Bronchus fibroblast of lung (primary cell): ENCODE data around the genes OR4D10, STX3, MS4A1, PTGDR2 and ZP1.

- RAMPAGE, long total RNA: no peak
Observed at GRCh38 chr11:58957812-58958566, 18.7 kb downstream of the GLYATL1 start.

- RAMPAGE, long total RNA: no peak
Observed at GRCh38 chr11:59173029-59173872, 1.3 kb downstream of the DTX4 start.

DNA sequence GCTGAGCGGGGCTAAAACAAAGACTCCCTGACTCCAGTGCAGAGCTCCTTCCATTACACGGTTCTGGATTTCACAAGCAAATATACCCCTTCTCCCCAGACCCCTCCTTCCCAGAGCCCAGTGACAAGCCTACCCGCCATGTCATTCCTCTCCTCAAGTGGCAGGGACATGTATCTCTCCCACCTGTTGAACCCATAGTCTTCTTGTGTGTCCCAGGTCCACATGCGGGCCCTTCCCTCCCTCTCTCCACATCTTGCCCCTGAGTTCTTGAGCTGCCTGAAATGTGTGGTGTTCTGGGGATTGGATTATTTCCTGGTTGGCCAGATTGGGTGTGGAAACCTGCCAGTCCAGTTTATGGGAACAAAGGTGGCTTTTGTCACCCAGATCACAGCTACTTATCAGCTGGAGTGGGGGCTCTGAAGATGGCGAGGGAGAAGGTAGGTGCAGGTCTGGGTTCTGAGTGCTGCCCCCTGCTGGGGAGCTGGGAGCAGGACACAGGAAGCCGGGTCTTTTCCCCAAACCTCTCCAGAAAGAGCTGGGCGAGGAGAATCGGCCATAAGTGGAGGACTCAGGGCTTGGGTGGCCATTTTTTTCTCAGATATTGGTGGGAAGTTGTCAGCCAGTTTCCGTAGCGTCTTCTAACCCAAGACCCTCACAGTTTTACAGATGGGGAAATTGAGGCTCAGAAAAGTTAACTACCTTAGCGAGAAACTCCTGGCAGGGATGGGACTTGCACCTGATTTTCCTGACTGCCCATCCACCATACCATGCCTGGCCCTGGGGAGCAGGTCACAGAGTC lies 14.3 kb downstream of the DTX4 start:
- RAMPAGE, long total RNA: no peak

- RAMPAGE, long total RNA: no peak
Observed at GRCh38 chr11:59199622-59199915, 13.2 kb downstream of the MPEG1 start.

- RAMPAGE, long total RNA: no peak
Observed at GRCh38 chr11:59254191-59254667, 41.5 kb upstream of the MPEG1 start.

- RAMPAGE, long total RNA: no peak
Observed at GRCh38 chr11:59267970-59268396, 55.3 kb upstream of the MPEG1 start.

GRCh38 chr11:59473098-59473511 lies at the start of gene OR4D10:
OR4D10 (plus strand) TSS chr11:59473315.
- RAMPAGE, long total RNA: no peak

- RAMPAGE, long total RNA: no peak
Observed at GRCh38 chr11:59608394-59608843, 7.2 kb downstream of the OSBP start.

GRCh38 chr11:59655473-59655980 lies 13.3 kb downstream of the PATL1 start:
- RAMPAGE, long total RNA: no peak

DNA sequence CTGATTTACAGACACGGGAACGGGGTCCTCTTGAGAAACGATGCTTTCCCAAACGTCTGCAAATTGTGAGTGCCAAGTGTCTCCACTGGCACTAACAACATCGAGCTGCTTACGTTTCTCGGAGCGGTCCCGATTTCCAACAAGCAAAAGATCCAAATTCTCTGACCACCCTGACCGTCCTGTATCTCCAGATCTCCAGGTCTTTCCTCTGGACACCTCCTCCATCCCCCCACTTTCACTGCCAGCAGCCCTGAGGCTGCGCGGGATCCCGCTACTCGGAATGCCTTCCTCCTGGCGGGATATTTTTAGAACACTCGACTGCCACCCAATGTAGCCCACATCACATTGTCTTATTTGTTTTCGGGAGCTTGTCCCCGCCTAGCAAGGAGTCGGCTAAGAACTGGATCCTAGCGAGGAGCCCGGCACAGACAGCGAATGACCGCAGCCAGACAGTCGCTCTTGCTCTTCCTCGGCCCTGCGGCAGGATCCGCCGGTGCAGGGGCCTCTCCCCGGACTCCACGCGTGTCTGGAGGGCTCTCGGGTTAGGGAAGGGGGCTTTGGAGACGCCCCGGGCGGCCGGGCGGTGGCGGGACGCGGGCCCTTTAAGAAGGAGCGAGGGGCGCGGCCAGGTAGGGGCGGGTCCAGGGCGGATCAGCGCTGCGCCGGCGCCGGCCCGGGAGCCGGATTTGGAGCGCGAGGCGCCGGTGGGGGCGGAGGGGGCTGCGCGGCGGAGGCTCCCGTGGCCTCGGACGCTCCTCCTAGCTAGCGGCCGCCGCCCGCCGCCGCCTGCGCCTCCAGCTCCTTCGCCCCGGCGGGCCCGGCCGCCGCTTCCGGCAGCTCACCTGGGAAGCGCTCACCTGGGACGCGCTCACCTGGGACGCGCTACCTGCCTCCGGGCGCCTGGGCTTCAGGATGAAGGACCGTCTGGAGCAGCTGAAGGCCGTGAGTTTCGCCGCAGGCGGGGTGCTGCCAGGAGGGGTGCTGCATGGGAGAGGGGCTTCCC lies at the start of gene STX3:
STX3 (plus strand) TSS at position 683 of the 1,003 bp plus-strand sequence.
- RAMPAGE, long total RNA: no peak

- RAMPAGE, long total RNA: no peak
Observed at GRCh38 chr11:59773144-59773428, 17.9 kb downstream of the STX3 start.

DNA sequence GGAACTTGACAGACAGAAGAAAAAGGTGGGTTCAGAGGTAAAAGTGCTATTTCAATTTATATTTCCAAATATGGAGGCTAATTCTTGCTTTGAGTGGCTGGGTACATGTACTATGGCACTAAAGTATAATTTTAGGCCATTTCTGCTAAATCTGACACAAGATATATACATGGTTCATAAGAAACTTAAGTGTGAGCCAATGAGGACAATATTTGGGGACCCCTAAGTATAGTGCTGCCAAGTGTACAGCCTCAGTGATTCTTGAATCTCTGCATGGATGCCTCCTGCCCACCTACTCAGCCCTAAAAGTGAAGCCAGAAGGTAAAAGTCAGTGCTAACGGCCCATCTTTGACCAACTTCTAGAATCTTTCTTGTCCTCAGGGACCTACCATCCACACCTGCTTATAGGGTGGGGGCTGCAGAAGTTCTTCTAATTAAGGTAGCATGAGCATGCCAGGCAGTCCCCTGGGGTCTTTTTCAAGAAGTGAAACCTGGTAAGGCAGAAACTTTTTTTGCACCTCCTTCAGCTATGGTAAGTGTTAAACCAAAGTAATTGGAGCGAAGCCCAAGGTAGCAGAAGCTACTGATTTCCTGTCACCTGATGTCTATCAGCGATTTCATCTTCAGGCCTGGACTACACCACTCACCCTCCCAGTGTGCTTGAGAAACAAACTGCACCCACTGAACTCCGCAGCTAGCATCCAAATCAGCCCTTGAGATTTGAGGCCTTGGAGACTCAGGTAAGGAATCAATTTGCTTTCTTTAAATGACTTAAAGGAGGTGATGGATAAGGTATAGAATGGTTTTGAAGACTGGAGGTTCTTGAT lies at the start of gene MS4A1:
MS4A1 (plus strand) TSS at position 642 of the 827 bp plus-strand sequence.
- RAMPAGE, long total RNA: no peak

GRCh38 chr11:60500248-60500942 lies 7.8 kb downstream of the MS4A12 start:
- RAMPAGE, long total RNA: no peak

DNA sequence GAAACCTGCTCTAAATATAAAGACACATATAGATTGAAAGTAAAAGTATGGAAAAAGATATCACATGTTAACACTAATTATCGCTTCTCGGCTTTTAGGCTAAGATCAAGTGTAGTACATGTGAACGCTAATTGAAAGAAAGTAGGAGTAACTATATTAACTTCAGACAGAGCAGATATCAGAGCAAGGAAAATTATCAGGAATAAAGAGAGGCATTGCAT lies 79.0 kb downstream of the MS4A13 start:
- RAMPAGE, long total RNA: no peak

DNA sequence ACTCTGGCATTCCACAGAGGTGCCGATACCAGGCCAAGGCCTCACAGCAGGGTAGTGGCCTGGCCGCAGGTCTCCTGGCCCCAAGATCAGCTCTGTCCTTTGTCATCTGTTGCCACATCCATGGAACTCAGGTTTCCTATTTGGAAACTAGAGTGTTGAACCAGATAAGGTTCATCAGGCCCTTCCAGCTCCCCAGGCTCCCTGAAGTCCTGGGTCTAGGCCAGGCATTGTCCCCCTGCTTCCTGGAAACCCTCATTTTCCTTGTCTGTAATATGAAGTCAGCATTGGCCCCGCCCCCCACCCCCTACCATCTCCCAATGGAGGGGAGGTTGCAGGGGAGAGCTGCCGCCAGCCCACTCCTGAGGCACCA lies 9.0 kb upstream of the MS4A10 start:
- RAMPAGE, long total RNA: no peak

DNA sequence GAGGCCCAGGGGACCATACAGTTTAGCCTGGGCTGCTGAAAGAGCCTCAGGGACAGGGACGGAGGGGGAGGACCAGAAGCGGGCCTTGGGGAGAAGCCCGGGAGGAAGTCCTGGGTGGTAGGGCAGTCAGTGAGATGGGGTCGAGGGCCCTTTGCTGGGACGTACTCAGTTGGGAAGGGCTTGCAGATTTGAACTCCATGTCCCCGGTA lies 6.2 kb downstream of the CCDC86 start:
- RAMPAGE, long total RNA: no peak

DNA sequence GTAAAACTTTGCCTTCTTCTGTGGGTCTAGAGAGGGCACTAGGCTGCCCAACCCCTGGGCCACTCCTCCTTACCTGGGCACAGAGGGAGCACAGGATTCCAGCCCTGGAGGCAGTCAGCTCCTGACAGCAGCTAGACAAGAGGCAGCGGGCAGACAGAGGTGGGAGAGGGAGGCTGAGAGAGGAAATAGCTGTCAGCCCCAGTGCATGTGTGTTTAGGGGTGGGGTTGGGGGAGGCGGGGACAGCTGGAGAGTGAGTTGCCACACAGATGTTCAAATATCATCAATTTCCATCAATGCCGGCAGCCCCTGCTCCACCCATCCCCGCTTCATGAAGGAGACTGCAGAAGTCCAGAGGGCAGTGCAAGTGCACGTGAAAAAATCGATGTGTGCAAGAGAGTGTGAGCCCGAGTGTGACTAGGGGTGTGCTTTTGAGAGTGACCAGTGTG lies at the start of gene PTGDR2:
PTGDR2 (minus strand) TSS at position 155 of the 447 bp plus-strand sequence.
- RAMPAGE, long total RNA: no peak

GRCh38 chr11:60867316-60867823 lies at the start of gene ZP1:
ZP1 (plus strand) TSS chr11:60867542.
- RAMPAGE, long total RNA: no peak

- RAMPAGE, long total RNA: no peak
Observed at GRCh38 chr11:60878774-60879272, 11.5 kb downstream of the ZP1 start.

- RAMPAGE, long total RNA: no peak
Observed at GRCh38 chr11:60942971-60943548, 8.9 kb downstream of the SLC15A3 start.